NT2/D1 (cell line): ENCODE measurements around a stretch of chr17.

DNA sequence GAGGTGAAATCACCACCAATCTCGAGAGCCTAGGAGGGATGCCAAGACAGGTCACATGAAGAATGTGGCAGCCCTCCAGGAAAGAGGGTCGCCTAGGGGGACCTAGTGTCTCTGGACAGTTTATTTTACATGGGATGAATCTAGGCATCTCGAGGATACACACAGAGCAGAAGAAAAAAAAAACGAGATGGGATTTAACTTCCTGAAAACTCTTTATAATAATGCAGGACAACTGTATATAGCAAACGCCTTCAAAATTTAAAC is 5.3 kb upstream of the RCVRN start:
- RRBS, 2 experiments, result no CpG with 5 or more reads among the region's 5 CpGs

GRCh38 chr17:9956437-9957193 is 51.5 kb upstream of the RCVRN start:
- RRBS, 2 experiments, result 80% methylated on average over 1 of the region's 15 CpGs; no CpG with 5 or more reads in 1 of the 2 experiments

- RRBS, 2 experiments, result 98% methylated on average over 3 of the region's 10 CpGs; no CpG with 5 or more reads in 1 of the 2 experiments
Measured at GRCh38 chr17:9974259-9974841, 69.3 kb upstream of the RCVRN start.

GRCh38 chr17:10119129-10120100 is 79.0 kb downstream of the GAS7 start:
- RRBS, 2 experiments, result no CpG with 5 or more reads among the region's 10 CpGs

- RRBS, 2 experiments, result no CpG with 5 or more reads among the region's 5 CpGs
Measured at GRCh38 chr17:10126018-10126331, 72.4 kb downstream of the GAS7 start.

GRCh38 chr17:10166617-10166963 is 31.8 kb downstream of the GAS7 start:
- RRBS, 2 experiments, result no CpG with 5 or more reads among the region's 5 CpGs

GRCh38 chr17:10209962-10210398 is 11.6 kb upstream of the GAS7 start:
- RRBS, 2 experiments, result no CpG with 5 or more reads among the region's 4 CpGs

DNA sequence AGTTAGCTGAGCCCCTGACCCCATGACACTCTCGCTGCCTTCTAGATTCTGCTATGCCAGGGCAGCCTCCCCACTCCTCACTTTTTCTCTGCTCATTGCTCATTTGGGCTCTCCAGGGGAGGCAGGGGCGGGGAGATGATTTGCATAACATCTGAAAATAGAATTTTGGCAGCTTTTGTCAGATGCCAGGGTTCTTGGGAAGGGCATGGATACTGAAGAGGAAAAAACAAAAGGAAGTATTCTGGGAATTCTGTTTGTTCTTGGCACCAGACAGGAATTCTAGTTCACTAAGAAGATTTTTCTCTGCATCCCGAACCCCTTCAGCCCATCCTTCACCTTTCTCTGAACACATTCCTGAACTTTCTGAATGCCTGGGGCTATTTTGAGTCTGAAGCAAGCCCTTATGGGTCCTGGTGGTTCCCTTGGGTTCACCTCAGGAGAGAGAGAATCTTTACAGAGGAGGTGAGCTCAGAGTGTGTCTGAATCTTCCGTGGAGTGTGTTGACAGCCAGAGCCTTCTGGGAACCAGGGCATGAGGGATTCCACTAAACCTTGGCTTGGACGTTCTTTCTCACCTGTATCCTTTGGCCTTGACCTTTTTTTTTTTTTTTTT is 78.2 kb upstream of the GAS7 start:
- RRBS, 2 experiments, result no CpG with 5 or more reads among the region's 5 CpGs

- RRBS, 2 experiments, result no CpG with 5 or more reads among the region's 9 CpGs
Measured at GRCh38 chr17:10617988-10618688, 39.0 kb downstream of the MYH3 start.

- RRBS, 2 experiments, result no CpG with 5 or more reads among the region's 4 CpGs
Measured at GRCh38 chr17:11618856-11619197, 20.6 kb downstream of the DNAH9 start.

DNA sequence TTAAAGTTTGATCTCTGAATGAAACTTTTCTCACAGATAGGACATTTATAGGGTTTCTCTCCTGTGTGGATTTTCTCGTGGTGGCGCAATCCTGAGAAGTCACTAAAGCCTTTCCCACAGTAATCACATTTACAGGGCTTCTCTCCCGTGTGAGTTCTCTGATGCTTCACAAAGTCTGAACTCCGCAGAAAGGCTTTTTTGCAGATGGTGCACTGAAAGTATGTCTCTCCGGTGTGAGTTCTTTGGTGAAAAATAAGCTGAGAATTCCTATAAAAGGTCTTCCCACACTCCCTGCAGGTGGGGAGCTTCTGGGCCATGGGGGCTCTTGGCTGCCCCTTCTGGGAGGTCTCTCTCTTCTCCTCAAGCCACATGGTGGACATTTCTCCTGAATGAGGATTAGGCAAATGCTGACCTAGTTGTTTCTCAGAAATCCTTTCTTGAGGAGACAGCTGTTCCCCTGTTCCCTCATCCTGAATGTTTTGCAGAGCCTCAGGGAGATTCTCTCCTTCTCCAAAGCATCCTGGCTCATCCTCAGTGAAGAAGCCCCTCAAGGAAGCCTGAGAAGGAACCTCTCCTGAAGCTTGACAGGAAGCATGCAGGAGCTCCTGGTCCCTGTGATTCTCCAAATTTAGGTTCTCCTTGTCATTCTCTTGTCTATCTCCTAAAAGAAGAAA is 19.1 kb downstream of the ZNF18 start:
- RRBS, 2 experiments, result no CpG with 5 or more reads among the region's 5 CpGs

GRCh38 chr17:12043101-12043993 is 22.7 kb downstream of the MAP2K4 start:
- RRBS, 2 experiments, result no CpG with 5 or more reads among the region's 6 CpGs

DNA sequence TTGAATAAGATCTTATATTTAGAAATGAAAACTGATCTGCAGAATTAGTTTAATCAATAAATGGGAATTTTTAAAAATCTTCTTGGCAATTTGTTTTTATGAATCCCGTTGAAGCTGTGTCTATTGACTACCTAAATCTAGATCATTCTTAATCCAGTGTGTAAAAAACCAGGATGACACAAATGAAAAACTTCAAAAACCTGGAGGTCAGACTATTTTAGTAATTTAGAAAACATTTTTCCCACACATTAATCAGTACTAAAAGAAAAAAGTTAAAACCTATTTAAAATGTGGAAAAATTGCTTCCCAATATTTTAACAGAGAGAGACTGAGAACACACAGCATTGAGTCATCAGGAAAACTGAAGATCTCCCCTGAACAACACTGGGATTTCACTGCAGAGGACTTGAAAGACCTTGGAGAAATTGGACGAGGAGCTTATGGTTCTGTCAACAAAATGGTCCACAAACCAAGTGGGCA is 60.4 kb downstream of the MAP2K4 start:
- RRBS, 2 experiments, result no CpG with 5 or more reads among the region's 2 CpGs

DNA sequence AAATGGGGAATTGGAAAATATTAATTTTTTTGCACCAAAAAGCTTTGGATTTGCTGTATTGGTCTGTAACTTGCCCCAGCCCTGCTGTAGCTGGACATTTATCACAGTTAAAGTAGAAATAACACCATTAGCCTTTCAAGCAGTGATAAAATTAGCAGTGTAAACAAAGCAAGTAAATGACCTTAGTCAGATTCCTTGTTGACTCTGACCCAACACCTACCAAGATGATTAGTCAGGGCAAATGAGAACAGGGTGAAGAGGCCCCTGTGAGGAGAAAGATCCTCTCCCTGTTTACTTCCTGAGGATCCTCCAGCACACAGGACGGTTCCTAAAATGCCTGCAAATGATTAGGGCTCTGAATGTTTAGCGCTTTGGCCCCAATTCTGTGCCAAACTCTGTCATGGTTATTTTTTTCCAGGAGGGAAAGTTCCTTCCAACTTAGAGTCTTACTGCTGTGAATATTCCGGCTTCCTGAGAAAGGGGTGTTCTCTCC is 259.1 kb upstream of the MYOCD start:
- RRBS, 2 experiments, result no CpG with 5 or more reads among the region's 3 CpGs

GRCh38 chr17:12789664-12790437 is 553 bp downstream of the ARHGAP44 start:
- RRBS, 2 experiments, result under 1 to 2% methylated on average over 19 to 28 of the region's 73 CpGs

DNA sequence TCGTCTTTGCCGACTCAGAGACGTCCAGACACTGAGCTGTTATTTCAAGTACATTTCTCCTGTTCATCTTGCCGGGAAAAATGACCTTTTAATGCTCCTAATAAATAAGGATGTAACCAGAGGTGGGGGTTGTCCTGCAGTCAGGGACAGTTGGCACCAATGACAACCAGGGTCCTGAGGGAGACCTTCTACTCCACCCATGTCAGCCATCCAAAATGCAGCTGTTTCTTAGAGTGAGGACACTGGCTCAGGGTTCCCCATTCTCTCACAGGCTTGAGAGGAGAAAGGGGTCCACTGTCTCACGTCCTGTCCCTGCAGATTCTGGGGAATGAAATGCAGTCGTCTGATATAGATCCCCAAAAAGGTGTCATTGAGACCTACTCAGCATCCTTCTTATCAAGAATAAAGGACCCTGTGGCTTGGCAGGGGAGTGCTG is 28.5 kb downstream of the ELAC2 start:
- RRBS, 2 experiments, result no CpG with 5 or more reads among the region's 6 CpGs

GRCh38 chr17:13024368-13024870 is 6.6 kb upstream of the ELAC2 start:
- RRBS, 2 experiments, result no CpG with 5 or more reads among the region's 17 CpGs

DNA sequence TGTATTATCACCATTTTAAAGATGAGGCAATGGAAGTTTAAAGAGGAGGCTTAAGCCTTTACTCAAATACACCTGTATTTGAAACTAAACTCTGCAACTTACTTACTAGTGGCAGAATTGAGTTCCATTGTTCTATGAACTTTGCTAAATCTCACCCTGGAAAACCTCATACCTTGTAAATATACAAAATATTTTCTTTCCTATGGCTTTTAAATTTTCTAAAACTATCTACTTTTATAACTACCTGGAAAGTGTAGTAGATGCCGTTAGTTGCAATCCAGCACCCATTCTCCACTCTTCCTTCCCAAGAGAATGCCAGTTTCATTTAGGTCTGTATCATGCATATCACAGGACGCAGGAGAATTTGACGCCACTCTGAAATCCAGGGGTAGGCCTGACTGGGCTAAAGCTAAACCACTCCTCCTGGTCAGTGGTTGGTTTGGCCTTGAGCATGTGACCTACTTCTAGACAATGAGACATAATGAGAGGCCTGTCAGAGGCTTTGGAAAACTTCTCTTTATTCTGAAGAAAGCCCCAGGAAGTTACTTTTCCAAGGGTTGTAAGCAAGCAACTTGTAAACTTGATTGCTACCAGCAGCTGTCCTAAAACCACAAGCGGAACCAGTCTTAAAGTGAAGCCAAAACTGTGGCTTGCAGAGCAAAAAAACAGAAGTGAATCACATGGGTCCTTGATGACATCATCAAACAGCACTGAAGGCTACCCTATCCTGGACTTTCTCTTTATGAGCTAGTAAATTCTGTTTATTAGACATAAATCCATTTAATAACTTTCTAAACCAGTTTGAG is 138.3 kb upstream of the COX10 start:
- RRBS, 2 experiments, result no CpG with 5 or more reads among the region's 4 CpGs

- RRBS, 2 experiments, result no CpG with 5 or more reads among the region's 2 CpGs
Measured at GRCh38 chr17:13940966-13941399, 128.3 kb upstream of the COX10 start.

GRCh38 chr17:14070204-14070898 is 1.0 kb downstream of the COX10 start:
- RRBS, 2 experiments, result no CpG with 5 or more reads among the region's 6 CpGs